ENCODE results near the gene ATP10B.

DNA sequence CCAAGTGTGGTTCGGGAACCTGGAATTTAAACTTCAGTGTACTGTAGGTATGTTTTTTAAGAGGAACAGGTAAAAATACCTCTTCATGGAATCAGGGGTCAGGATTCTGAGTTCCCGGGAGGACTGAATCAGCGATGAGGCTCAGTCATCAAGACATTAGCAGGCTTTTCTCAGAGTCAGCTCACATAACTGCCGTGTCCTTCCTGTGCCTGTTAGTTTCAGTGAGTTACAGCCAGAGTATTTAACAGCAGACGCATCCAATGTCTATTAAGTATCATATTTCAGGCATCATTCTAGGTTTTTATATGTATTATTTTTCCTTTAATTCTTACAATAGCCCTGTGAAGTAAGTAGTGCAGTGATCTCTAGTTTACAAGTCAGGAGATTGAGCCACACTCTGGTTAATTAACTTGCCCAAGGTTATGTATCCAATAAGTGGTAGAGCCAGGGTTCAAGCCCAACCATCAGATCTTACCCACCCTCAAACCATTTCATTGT is 260.9 kb upstream of the CLINT1 start:
- PRO-cap: no peak

- PRO-cap: no peak
These were observed 335.7 kb upstream of the CLINT1 start for GRCh38 chr5:158194390-158195240.

DNA sequence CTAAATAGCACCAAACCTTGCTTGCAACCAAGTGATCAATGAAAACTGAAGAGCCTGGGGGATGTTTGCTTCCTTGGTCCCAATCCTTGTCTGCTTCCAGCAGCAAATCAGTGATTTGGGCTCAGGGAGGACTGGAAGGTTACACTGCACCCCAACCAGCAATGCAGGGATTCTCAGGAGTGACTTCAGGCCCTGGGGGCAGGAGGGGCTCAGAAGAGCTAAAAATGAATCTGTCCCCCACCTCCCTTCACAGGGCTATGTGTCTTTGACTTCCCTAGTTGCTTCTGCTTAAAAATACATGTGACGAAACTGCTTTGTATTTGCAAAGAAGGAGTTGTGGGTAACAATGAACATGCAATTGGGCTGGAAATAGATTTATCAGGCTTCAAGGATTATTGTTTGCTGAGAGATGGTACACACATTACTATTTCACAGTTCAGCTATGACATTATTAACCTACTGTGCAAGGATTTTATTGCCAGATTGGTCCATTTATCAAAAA is 218.0 kb downstream of the EBF1 start:
- PRO-cap: no peak

DNA sequence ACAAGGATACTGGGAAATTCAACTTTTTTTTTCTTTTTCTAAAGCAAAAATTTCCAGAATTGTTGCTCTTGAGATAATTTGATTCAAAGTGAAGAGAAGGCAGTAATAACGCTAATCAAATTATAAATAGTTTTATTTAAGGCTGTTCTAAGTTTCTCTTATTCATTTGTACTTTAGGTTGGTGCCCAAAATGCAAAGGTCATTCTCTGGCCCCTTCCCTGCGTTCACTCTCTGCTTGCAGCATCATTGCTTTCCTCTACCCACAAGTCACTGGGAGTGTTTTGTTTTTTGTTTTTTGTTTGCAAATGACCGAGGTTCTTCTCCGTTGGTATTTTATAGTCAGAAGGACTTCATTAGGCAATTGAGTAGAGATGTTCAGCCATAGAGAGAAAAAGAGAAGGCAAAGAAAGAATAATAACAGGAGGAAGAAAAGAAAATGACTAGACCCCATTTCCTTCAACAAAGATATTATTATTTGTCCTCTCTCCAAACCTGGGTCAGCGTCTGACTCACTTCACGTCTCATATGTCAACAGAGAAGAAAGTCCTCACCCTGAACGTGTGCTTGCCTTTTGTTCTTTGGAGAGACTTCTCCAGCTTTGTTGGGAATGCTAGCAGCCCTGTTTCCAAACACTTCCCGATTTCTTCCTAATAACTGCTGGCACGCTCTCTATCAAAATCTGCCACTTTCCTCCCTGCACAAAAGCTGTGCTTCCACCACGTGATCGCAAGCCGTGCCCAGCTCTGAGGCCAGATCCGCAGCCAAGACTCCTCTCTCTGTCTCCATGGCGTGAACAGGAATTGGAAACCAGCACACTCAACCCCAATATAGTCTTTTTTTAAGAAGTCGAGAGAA is 119.8 kb downstream of the EBF1 start:
- PRO-cap: bidirectional peak, plus-strand start at position 785 of the sequence, minus-strand start at position 470 of the sequence

- PRO-cap: unidirectional peak, minus-strand start at chr5:159011065
These were observed 88.8 kb downstream of the EBF1 start for GRCh38 chr5:159010604-159011610.

GRCh38 chr5:159090938-159091514 is 8.7 kb downstream of the EBF1 start:
- PRO-cap: no peak

GRCh38 chr5:159100923-159101490 is 1.3 kb upstream of the EBF1 start:
- PRO-cap: no peak

DNA sequence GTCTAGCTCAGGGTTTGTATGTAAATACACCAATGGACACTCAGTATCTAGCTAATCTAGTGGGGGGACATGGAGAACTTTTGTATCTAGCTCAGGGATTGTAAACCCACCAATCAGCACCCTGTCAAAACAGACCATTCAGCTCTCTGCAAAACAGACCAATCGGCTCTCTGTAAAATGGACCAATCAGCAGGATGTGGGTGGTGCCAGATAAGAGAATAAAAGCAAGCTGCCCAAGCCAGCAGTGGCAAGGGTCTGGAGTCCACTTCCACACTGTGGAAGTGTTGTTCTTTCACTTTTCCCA is 20.1 kb upstream of the EBF1 start:
- PRO-cap: no peak

DNA sequence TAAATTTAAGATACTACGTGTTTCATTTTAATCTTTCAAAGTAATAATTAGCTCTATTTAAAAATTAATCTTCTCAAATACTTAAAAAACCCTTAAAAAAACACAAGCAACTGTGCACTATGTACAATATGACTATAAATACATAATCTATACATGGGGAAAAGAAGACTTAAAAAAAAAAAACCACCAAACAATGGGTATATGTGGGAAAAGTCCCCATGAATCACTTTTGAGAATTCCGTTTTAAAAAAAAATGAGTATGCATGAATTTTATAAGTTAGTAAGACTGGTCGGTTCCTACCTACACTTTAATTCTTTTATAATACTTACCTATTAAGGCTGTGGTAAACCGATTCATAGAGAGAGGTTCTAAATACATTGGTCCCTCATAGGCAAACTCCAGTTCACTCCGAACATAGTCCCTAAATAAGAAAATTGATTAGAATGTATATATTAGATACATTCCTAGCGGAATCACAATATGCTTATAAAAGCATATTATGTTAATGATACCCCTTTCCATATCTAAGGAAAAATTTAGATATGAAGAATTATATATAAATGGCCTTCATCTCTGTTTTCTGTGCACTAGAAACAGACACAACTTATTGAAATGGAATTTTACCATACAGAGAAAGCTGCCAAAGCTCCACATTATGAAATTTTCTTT is 27.6 kb downstream of the RNF145 start:
- PRO-cap: no peak

DNA sequence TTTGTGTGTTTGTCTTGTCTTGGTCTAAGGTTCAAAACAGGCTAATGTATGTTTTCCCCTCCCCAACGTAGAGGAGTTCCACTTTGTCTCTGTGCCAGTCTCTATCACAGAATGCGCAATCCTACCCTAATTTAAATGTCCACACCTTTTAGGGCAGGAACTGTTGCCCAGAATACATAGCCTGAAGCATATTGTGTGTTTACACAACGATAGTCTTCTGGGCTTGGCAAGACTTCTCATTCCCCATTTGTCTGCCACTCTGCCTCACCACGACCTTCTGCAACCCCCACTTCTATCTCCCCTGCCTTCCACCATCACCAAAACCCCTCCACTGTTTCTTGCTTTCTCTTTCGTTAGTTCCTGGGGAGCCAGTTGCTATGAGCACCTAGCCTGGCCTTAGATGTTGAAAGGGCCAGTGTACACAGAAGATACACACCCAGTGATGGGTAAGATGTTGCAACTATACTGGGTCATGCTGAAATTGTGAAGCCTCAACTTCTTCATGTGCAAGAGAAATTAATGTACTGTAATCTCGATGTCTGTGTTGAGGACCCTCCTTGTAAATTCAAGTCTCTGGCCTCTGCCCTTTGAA is 886 bp upstream of the RNF145 start:
- PRO-cap: no peak

- PRO-cap: no peak
These were observed 7.2 kb upstream of the IL12B start for GRCh38 chr5:159337438-159337908.

GRCh38 chr5:159865862-159866510 is 50.3 kb upstream of the ADRA1B start:
- PRO-cap: no peak

- PRO-cap: no peak
These were observed 3.5 kb upstream of the CCNJL start for GRCh38 chr5:160315829-160316316.

GRCh38 chr5:160342219-160342864 is 28.1 kb downstream of the C1QTNF2 start:
- PRO-cap: no peak

GRCh38 chr5:160485282-160485523 is 63.5 kb downstream of the PTTG1 start:
- PRO-cap: no peak

DNA sequence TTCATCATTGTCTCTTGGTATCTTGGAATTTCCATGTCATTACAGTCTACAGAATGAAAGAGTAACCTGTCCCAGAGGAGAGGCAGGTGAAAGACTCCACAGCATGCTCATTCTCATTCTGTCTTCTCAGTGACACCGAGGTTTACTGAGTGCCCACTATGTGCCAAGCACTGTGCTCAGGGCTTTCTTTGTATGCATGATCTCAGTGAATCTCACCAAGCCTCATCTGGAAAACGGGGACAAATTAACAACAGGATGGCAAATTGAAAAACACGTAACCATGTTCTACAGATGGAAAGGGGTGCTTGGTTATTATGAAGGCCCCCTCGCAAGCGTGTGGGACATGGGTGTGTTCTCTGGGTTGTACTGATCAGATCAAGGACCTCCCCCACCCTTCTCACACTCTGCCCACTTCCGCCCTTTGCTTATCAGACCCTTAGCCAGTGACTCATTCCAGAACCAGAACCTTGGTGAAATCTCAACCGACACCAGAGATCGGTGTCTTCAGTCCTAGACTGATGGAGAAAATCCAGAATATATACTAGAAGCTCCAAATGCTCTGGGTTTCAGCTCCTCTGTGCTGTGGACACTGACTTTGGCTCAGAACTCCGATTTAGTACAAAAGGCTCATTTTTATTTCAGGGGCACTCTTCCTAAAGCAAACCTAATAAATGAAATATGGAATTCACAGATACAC is 64.8 kb downstream of the PTTG1 start:
- PRO-cap: no peak

- PRO-cap: no peak
These were observed 3.3 kb downstream of the ATP10B start for GRCh38 chr5:160848814-160849089.

- PRO-cap: no peak
These were observed at the start of gene ATP10B for GRCh38 chr5:160851781-160852462. TSS of gene ATP10B (minus strand) at chr5:160852211.

- PRO-cap: no peak
These were observed 287.1 kb upstream of the ATP10B start for GRCh38 chr5:161139171-161139463.

- PRO-cap: no peak
These were observed 317.1 kb upstream of the ATP10B start for GRCh38 chr5:161169035-161169528.